ENCODE measurements around the genes SEC23A, LRFN5 and FANCM.

GRCh38 chr14:36272992-36273764 is 47.3 kb downstream of the MBIP start:
- PRO-cap, result no peak
- RRBS, result no CpG with 5 or more reads among the region's 14 CpGs

DNA sequence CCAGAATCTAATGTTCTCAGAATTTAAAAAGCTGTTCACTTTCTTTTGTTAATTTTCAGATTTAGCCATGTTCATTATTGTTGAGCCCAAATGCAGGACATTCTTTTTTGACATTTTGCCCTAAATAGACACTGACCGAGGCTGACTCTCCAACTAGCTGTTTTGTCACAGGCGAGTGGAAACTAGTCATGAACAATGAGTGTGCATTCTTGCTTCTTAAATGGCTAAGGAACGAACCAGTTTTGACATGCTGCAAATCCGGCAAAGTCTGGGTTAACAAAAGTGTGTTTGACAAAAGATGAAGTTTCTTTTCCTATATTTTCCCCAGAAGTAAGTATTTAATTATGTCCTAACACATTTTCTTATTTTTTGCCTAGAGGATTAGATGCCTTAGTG is 40.6 kb downstream of the MBIP start:
- PRO-cap, result no peak
- RRBS, result no CpG with 5 or more reads among the region's 4 CpGs

DNA sequence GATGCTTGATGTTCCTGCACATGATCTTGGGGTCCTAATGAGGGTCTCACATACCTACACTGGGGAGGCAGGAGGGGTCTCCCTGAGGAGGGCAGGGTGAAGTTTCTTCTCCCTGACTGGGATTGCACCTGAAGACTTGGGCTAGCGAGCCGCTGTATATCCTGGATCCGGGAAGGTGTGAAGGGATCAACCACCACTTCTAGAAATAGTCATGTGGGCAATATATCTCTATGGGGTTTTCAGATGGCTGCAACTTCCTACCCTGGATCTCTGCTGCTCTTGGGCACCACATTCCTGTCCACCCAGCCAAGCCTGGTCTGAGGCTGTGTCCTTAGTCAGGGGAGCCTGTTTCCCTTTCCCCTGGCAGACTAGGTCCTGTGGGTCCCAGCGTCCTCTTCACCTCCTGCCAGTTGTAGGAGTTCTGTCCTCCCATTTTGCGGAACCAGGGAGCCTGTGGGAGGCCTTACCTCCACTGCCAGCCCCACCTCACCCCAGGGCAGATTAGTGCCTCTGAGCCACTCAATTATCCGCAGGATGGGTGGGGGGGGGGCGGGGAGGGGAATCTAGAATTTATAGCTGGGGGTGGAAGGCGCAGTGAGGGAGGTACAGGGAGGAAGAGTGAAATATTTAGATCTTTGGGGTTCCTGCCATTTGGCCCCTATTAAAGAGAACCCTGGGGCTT is 12.8 kb downstream of the NKX2-1 start:
- PRO-cap, result no peak
- RRBS, result no CpG with 5 or more reads among the region's 8 CpGs

GRCh38 chr14:36511993-36513112 is 7.7 kb downstream of the NKX2-1 start:
- PRO-cap, result no peak
- RRBS, result no CpG with 5 or more reads among the region's 18 CpGs

DNA sequence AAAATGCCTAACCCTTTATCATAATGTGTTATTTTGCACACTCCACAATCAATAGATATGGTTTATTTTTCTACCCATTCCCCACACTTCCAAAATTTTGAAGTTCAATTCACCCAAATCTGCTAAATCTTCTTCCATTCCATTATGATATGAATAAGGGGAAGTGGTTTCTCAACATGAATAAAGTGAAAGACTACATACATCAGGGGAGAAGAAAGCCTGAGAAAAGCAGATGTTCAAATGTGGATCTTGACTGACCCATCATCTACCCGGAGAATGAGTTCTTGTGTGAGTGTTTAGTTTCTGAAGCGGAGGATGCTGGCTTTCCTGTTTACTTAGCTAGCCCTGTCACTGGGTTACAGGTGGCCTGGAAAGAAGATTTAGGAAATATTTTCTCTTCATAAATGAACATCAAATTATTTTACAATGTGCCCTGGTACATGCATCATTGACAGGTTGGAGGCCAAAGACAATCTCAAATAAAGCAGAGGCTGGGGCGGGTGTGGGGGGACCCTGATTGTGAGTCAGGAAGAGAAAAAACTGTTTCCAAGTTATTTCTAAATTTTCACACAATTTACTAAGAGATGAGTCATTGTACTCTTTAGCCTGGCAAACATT is 135.7 kb downstream of the SLC25A21 start:
- PRO-cap, result no peak
- RRBS, result no CpG with 5 or more reads among the region's 3 CpGs

- PRO-cap, result no peak
- RRBS, result no CpG with 5 or more reads among the region's 18 CpGs
Observed at GRCh38 chr14:37198223-37198739, 544 bp downstream of the MIPOL1 start.

DNA sequence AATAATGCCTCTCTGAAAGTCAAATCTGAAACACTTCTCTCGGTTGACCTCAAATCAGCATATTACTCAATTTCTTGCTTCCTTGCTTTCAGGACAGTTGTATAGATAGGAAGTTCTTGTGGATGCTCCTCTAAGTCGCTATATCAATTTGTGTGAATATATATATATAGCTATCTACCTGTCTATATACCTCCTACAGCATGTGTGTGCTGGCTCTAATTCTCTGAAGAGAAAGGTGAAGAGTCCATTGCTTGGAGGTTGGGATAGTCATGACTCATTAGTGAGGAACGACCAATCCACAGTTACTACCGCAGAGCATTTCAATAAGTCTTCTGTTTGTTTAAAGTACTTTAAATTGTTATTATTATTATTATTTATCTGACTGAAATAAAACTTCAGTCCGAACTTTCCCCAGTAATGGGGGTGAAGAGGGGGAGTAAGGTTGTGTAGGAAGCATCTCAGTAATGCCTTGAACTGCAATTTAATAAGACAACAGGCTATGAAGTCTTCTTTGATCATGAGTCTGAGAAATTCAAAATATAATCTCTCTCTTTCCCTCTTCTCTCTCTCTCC is 12.3 kb downstream of the FOXA1 start:
- PRO-cap, result bidirectional peak, plus-strand start at position 277 of the sequence, minus-strand start at position 225 of the sequence
- RRBS, result no CpG with 5 or more reads among the region's 5 CpGs

- PRO-cap, result bidirectional peak, plus-strand start at chr14:37594484, minus-strand start at chr14:37594297
- RRBS, result 3% methylated on average over 21 of the region's 49 CpGs
Observed at GRCh38 chr14:37593802-37594834, 931 bp downstream of the FOXA1 start.

- PRO-cap, result no peak
- RRBS, result no CpG with 5 or more reads among the region's 7 CpGs
Observed at GRCh38 chr14:37596448-37596826, 1.0 kb downstream of the TTC6 start.

DNA sequence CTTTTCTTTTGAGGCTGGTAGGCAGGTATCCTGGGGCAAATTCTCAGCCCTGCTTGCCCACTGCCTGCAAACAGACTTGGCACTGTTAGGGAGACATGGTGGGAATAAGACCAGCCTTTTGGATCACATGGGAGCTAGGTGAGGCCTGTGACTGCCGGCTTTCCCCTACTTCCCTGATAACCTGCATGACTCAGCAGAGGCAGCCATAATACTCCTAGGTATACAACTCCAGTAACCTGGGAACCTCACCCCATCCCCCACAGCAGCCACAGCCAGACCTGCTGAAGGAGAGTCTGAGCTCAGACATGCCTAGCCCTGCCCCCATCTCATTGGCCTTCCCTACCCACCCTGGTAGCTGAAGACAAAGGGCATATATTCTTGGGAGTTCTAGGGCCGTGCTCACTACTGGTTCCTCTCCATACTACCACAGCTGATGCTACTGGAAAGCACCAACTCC is 170.7 kb downstream of the SEC23A start:
- PRO-cap, result no peak
- RRBS, result no CpG with 5 or more reads among the region's 2 CpGs

DNA sequence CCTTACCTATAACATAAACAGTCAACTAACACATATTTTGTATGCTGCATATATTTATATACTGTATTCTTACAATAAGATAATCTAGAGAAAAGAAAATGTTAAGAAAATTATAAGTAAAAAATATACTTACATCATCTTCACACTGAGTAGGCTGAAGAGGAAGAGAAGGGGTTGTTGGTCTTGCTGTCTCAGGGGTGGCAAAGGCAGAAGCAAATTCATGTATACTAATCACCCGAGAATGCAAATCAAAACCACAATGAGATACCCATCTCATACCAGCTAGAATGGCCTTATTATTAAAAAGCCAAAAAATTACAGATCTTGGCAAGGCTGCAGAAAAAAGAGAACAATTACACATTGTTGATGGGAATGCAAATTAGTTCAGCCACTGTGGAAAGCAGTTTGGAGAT is 155.0 kb downstream of the SEC23A start:
- PRO-cap, result no peak
- RRBS, result no CpG with 5 or more reads among the region's 1 CpG

DNA sequence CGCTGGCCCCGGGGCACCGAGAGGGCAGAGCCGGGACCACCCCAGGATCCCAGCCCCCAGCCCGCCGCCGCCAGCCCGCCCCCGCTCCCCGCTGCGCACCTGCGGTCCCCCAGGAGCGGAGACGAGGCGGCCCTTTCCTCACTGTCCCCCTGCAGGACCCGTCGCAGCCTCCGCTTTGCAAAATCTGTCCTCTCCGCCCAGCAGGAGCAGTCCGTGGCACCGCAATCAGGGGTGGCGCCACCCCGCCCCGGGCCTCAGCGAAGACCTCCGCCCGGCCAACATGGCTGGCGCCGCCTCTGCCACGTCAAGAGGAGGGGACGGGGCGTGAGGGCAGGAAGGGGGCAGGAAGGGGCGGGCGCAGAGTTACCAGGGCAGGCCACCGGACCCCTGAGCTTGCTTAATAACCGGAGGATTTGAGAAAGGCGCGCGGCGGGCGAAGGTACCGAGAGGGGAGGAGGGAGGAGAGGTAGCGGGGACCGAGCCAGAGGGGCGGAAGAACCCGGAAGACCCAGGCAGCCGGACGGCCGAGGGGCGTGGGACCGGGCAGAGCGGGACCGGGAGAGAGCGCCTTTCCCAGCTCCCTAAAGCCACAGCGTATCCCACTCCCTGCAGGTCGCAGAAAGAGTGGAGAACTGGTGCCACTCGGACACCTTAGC is at the start of gene SEC23A:
Gene SEC23A, minus strand, starts transcription at position 303 of the 656 bp plus-strand sequence.
- PRO-cap, result bidirectional peak, plus-strand start at position 360 of the sequence, minus-strand start at position 186 of the sequence
- RRBS, result 3% methylated on average over 17 of the region's 57 CpGs

GRCh38 chr14:39411516-39411999 is 20.7 kb downstream of the FBXO33 start:
- PRO-cap, result no peak
- RRBS, result no CpG with 5 or more reads among the region's 11 CpGs

DNA sequence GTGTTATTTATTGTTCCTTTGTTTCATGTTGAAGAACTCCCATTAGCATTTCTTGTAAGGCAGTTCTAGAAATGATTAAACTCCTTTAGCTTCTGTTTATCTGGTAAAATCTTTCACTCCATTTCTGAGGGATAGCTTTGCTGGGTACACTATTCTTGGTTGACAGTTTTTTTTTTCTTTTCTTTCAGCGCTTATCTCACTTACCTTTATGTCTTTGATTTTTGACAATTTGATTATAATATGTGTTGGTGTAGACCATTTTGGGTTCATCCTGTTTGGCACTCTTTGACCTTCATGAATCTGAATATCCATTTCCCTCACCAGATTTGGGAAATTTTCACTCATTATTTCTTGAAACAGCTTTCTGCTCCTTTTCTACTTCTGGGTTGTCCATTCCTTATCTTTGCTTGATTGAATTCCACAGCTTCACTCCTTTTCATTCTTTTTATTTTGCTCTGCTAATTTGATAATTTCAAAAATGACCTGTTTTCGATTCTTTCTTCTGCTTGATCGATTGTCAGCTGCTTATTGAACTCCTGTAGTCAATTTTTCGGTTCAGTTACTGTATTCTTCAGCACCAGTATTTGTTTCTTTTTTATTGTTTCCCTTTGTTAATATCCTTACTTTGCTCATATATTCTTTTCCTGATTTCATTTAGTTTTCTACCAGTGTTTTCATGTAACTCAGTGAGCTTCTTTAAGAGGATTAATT is 16.0 kb downstream of the FBXO33 start:
- PRO-cap, result no peak
- RRBS, result no CpG with 5 or more reads among the region's 4 CpGs

- PRO-cap, result no peak
- RRBS, result 90% methylated on average over 7 of the region's 87 CpGs
Observed at GRCh38 chr14:41606670-41607705, at the start of gene LRFN5. Gene LRFN5 (plus strand): TSS chr14:41606876.

DNA sequence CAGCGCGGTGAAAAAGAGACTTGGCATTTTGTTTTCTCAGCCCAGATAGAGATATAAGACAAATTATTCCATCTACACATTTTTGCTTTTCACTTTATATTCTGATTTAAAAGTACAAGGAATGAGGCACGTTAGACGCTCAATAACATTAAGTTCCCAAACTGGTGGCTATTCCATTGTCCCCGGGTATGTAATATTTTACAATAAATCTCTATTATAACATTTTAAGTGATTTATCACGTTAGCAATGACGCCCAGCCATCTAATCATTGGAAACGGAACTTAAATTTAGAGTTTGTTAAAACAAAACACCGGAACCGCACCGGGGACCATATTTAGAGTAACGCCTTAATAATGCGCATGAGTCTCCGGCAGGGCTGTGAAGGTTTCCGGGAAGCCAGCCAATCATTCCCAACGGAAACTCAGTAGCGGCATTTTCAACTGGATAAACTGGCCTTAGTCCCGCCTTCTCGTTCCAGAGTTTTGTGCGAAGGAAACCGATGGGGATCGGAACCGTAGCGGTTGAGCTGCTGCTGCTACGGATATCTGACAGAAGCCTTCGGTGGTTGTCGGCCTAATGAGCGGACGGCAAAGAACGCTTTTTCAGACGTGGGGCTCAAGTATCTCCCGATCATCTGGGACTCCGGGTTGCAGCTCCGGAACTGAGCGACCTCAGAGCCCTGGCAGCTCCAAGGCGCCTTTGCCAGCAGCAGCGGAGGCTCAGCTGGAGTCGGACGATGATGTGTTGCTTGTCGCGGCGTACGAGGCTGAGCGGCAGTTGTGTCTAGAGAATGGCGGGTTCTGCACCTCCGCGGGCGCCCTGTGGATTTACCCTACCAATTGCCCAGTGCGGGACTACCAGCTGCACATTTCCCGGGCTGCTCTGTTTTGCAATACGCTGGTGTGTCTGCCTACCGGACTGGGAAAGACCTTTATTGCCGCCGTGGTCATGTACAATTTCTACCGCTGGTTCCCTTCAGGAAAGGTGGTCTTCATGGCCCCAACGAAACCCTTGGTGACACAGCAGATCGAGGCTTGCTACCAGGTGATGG is at the start of gene FANCM:
Gene FANCM, plus strand, starts transcription at position 476 of the 1,052 bp plus-strand sequence.
- PRO-cap, result bidirectional peak, plus-strand start at position 476 of the sequence, minus-strand start at position 271 of the sequence; bidirectional peak, plus-strand start at position 777 of the sequence, minus-strand start at position 714 of the sequence
- RRBS, result 1% methylated on average over 6 of the region's 57 CpGs

DNA sequence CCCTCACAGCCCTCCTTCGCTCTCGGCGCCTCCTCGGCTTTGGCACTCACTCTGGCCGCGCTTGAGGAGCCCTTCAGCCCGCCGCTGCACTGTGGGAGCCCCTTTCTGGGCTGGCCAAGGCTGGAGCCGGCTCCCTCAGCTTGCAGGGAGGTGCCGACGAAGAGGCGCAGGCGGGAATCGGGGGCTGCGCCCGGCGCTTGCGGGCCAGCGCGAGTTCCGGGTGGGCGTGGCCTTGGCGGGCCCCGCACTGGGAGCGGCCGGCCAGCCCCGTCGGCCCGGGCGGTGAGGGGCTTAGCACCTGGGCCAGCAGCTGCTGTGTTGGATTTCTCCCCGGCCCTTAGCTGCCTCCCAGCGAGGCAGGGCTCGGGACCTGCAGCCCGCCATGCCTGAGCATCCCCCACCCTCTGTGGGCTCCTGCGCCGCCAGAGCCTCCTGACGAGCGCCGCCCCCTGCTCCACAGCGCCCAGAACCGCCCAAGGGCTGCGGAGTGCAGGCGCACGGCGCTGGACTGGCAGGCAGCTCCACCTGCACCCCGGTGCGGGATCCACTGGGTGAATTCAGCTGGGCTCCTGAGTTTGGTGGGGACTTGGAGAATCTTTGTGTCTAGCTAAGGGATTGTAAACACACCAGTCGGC is 48.9 kb downstream of the MDGA2 start:
- PRO-cap, result no peak
- RRBS, result no CpG with 5 or more reads among the region's 48 CpGs

DNA sequence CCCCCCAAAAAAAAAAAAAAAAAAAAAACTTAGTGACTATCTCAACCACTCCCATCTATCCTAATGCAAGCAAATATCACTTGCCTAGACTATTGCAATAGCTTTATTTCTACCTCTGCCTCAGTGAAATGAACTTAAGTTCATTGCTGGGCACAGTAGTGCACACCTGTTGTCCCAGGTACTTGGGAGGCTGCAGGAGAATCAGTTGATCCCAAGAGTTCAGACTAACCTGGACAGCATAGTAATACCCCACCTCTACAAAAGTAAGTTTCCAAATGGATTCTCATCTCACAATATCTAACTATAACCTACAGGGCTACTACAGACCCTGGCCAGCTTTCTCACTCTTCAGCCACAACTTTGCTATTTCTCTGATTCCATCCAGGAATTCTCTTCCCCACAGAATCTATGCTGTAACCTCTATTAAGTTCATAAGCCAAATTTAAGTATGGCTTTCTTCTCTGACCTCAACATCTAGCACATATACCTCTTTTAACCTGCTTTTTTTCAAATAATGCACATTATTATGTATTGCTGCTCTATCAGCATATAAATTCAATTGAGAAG is 4.1 kb downstream of the RPS29 start:
- PRO-cap, result no peak

- PRO-cap, result no peak
- RRBS, result no CpG with 5 or more reads among the region's 9 CpGs
Observed at GRCh38 chr14:49582574-49583417, 3.4 kb downstream of the RPS29 start.

GRCh38 chr14:49594551-49595305 is 4.0 kb upstream of the LRR1 start:
- PRO-cap, result no peak
- RRBS, result no CpG with 5 or more reads among the region's 3 CpGs

Data from Caco-2 (cell line).